H7 (cell line): Measurements from ENCODE around the genes PARVA and PTH.

GRCh38 chr11:12111457-12112153 is 1.2 kb downstream of the MICAL2 start:
- RAMPAGE, long total RNA = no peak

DNA sequence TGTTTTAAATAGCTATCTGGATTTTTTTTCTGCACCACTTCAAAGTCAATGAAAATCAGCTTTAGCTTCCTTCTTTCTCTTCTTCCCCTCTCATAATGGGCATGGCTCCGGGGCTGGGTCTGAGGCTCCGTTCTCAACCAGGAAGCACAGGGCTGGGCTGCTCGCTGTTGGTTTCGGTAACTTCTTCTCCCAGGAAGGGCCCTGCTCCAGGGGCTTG is 23.8 kb downstream of the MICAL2 start:
- RAMPAGE, long total RNA = no peak

- RAMPAGE, long total RNA = no peak
Observed at GRCh38 chr11:12273968-12274385, 103.4 kb upstream of the PARVA start.

- RAMPAGE, long total RNA = no peak
Observed at GRCh38 chr11:12366050-12366833, 11.1 kb upstream of the PARVA start.

DNA sequence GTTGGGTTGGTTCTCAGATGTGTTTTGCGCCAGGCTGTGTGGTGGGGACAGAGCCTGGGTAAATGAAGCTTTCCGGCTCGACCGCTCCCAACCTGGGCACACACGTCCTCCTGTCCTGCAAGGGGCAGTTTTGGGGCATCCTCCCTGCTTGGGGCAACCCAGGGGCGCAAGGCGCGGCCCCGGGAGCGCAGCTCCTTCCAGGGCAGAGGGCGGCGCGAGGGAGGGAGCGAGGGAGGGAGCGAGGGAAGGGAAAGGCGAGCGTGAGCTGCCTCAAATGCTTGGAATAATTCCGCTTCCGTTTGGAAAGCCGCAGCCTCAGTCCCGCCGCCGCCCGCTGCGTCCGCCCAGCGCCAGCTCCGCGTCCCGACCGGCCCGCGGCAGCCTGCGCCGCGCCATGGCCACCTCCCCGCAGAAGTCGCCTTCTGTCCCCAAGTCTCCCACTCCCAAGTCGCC is at the start of gene PARVA:
Gene PARVA, plus strand, starts transcription at position 318 of the 453 bp plus-strand sequence.
- RAMPAGE, long total RNA = no peak

- RAMPAGE, long total RNA = no peak
Observed at GRCh38 chr11:12397616-12398144, 20.3 kb downstream of the PARVA start.

DNA sequence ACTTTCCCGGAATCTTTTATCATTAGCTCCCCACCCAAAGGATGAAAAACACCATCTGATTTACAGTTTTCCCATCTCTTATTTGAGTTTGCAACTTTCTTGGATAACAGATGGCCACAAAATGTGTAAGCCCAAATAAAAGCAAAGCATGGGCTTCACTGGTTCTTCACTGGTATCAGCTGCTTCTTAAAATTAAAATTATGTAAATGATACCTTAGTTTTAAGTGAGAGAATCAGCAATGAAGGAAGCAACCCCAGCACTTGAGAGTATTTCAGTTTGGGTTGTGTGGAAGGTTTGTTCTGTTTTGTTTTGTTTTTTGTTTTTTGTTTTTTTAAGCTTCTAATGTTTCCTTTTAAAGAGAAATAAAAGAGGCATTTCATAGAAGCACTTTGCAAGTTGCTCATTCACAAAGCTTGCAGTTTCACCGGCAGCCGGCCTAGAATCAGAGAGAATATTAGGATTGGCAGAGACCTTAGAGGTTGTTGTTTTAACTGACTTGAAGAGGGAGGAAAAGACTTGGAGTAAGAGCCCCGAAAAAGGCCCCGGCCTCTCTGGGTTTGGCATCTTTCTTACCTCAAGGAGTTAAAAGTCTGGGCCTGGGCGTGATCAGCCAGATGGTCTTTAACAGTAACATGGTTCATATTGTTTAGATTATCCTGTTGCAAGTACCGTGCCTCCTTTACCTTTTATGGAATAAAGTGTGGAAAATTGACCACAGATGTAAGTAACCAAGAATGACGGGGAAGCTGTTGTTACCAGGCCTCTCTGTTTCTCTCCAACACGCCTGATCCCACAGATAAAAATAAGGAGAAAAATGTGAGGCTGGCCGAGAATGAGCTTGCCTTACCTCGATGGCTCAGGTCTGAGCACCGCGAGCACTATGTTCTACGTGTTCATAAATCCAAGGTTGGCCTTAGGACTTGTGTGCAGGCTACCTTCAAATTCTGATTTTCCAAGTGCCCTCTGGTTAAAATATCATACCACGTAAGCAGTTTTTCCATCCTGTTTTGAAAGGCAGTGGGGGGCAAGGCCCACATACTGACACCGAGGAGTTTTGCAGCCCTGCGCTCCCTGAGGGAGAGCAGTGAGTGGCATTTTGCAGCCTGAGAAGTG is 56.2 kb downstream of the PARVA start:
- RAMPAGE, long total RNA = no peak

DNA sequence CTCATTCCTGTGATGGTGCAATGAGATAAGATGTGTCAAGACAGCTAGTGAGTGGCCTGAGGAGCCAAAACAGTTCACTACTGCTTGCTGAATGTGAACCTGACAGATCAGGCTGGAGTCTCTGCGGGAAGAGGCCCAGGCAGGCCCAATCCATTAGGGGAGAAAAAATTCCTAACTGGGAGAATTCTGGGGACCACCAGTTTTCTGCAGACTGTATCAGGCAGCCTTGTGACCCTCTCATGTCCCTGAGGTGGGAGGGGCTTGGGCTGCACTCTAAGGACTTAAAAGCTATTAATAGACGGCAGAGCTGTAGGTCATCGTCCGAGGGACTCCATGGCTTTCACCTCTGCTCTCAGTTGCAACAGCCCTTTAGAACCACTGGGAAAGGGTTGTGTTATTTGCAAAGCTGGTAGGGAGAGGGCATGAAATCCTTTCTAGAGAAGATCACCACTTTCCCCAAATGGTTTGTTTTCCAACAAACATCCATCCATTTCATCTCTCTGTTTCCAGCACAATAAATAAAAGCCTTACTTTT is 126.0 kb upstream of the TEAD1 start:
- RAMPAGE, long total RNA = no peak

GRCh38 chr11:12827734-12829108 is 154.0 kb downstream of the TEAD1 start:
- RAMPAGE, long total RNA = no peak

DNA sequence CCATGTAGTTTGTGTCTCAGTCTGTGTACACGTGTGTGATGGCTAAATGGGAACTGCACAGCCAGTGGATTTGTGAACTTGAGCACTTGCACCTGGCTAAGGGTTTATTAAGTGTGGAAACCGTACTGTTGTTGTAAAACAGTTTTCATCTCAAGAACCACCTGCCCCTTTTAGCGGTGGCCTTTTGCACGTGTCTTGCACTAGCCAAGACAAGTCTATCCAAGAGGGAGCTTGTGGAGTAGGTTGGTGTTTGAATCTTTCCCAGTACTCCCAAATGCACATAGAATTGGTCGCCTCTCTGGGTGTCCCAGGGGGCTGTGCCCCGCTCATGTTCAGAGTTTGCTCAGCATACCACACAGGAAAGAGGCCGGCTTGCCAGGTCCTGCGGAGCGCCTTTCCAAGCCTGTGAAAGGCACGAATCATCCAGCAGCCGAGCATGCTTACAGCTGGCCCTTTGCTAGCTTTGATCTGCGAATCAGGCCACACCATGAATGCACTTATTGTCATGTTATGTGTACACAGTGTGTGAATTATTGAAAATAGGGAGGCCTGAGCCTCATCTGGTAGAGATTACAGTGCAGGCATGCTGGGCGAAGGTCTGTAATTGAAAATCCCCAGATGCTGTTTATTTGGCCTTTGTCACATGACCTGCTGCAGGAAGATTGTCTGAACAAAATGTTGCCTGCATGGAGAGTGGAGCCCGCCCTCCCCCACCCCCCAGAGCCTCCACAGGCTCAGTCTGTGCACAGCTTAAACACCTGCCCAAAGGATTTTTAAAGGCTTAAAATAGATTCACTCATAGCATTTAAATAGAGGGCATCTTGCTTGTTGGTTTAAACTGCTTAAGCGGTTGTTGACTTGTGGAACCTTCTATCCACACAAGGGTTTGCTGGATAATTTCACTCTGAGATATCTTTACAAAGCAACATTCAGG is 163.3 kb upstream of the RASSF10 start:
- RAMPAGE, long total RNA = no peak

DNA sequence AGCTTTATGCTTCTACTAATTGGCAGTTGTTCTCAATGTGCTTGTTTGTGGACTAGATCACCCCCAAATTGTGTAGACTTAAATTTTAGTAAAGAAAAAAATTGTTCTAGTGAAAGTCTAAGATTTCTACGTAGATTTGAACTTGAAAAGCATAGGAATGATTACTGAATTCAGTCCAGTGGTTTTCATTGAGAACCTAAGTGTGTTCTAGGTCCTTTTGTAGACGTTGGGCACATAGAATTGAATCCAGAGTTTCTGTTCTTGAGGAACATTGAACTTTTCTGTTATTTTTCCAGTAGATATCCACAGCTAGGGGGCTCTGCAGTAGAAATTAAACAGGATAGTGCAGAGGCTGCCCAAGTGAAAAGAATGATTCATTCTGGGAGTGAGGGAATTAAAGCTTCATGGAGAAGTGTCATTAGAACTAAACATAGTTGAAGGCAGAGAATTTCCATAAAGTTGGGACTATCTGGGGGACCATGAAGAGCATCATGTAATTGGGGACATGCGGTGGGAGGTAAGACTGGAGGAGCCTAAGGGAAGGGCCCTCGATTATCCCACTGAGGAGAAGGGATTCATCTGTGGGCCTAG is 140.5 kb upstream of the RASSF10 start:
- RAMPAGE, long total RNA = no peak

DNA sequence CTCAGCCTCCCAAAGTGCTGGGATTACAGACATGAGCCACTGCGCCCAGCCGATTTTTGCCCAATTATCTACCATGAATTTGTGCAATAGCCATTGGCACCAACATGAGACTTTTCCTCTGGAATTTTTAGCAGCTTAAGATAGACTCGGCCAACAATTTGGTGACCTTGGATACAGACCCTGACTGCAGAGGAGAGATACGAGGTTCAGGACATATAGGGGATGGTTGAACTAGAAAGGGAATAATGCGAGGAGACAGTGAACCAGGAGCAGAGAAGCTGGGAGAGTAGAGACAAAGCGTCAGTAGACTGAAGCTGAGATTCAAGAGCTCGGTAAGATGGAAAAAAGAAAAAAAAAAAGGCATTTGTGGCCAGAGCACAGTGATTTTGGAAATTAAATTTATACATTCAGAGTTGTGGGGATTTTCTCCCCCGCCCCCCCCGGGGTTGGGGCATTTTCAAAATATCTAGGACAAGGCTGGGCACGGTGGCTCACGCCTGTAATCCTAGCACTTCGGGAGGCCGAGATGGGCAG is 138.9 kb upstream of the RASSF10 start:
- RAMPAGE, long total RNA = no peak

GRCh38 chr11:12976673-12977485 is 32.2 kb upstream of the RASSF10 start:
- RAMPAGE, long total RNA = no peak

DNA sequence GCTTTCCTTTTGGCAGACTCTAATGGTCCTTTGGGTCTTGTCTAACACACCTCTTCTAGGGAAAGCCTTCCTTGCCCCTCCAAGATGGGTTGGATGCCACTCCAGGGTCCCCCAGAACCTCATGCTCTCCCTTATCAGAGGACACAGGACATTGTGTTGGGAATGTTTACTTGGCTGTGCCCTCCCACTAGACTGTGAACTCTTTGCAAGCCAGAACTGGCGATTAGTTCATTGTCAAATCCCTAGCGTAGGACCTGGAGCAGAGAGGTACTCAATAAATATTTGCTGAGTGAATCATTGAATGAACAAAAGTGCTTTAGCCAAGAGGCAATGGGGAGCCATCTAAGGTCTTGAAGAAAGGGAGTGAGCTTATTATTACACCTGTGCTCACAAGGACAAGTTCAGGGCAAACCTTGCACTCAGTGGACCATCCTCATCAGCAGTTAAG is 1.2 kb upstream of the RASSF10 start:
- RAMPAGE, long total RNA = no peak

DNA sequence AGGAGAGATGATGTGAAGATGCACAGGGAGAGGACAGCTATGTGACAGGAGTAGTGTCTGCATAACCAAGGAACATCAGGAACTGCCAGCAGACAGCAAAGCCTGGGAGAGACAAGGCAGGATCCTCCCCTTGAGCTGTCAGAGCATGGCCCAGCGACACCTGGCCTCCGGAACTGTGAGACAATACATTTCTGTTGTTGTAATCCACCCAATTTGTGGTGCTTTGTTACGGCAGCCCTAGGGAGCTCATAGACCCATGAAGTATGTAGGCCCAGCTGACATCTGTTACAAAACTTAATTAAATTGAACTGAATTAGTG is 24.6 kb downstream of the RASSF10 start:
- RAMPAGE, long total RNA = no peak

- RAMPAGE, long total RNA = no peak
Observed at GRCh38 chr11:13135067-13135968, 126.2 kb downstream of the RASSF10 start.

DNA sequence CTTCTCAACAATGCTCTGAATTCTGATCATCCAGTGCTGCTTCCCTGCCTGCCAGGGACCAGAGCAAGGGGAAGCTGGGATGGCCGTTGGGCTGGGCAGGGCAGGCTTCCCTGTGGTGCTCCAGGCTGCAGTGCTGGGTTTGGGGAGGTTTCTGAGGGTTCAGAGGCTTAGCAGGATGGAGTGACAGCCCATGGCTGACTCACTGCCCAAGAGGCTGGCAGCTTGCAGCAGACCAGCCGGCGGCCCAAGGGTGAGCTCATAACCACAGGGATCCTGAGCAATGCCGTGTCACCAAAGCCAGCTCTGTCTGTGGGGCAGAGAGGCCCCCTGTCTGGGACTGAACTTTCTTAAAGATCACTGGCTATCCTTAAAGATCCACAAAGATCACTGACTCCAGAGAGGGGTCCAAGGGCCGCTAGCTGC is 61.2 kb upstream of the BMAL1 start:
- RAMPAGE, long total RNA = no peak

DNA sequence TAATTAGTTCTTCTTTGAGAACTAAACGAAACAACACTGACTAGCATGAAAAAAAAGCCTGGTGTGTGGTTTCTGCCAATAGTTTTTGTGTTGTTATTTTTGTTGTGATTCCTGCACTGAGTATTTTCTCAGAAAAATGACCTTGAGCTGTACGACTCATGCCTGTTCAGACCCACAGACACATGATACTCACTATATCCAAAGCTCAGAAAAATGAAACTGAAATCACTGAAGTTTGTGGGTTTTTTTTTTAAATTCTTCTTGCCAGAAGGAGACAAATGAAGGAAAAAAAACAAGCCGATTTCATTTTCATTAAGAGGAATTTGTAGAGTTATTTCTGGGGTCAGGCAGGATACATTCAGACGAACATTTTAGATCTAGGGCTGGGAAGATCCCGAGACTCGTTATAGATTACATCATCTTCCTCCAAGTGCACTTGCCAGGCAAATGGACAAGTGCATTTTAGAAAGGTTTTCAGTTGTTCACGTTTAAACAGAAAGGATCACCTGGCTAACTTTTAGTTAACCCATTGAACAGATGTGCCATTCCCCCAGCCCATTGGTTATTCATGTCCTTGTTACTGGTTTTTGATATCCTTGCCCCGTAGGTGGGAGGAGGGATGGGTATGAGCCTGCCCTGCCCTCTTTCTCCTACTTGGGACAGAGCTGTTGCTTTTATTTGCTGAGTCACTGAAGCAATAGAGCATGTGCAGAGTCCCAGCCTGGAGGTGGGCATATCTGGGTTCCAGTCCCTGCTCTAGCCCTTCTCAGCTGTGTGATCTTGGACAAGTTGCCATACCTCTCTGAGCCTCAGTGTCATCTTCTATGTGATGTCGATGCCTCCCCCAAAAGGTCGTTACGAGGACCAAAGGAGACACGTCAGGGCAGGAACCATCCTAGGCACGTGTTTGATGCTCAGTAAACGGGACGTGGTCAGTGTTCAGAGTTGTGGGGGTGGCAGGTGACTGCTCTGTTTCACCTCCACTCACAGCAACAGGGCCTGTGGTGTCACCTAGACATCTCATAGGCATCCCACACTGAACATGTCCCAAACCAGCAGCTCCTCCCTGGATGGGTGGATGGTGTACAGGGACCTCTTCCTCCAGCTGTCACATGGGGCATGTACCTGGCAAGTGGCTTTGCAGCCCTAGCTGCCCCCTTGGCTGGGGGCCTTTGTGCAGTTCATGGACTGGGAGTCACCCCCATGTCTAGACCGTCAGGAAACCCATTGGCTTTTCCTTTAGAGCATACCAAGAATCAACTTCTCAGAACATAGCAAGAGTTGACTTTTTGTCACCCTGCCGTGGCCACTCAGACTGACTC is 60.8 kb downstream of the BMAL1 start:
- RAMPAGE, long total RNA = no peak

- RAMPAGE, long total RNA = no peak
Observed at GRCh38 chr11:13462166-13462642, 818 bp downstream of the BTBD10 start.

DNA sequence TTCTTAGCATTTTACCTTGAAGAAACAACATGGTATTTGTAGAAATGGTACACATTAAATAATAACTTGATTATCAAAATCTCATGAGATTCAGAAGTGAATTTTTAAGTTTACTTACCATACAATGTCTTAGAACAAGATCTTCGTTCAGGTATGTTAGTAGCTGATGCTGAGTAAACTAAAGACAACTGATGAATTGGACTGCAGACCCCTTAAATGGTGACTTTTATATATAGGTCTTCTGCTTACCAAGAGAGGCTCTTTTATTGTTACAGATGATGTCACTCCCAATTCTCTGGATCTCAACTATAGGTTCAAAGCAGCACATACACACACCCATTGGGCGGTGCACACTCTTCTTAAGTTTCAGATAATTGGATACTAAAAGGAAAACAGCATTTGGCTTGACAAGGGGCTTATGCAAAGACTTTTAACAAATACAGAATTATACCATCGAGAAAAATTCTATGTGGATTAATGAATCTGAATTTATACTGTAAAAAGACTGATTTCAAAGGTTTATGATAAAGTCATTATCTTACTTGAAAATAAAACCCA is at the start of gene PTH:
Gene PTH, minus strand, starts transcription at position 205 of the 558 bp plus-strand sequence.
- RAMPAGE, long total RNA = no peak